Colon Carcinoma Metastatic in the Brain (tissue), 2 donors: ENCODE measurements around the genes GSK3B and RABL3.

- PRO-cap, 2 experiments, result no peak in any of the 2 experiments
Measured at GRCh38 chr3:116051113-116051575, 394.1 kb downstream of the LSAMP start.

DNA sequence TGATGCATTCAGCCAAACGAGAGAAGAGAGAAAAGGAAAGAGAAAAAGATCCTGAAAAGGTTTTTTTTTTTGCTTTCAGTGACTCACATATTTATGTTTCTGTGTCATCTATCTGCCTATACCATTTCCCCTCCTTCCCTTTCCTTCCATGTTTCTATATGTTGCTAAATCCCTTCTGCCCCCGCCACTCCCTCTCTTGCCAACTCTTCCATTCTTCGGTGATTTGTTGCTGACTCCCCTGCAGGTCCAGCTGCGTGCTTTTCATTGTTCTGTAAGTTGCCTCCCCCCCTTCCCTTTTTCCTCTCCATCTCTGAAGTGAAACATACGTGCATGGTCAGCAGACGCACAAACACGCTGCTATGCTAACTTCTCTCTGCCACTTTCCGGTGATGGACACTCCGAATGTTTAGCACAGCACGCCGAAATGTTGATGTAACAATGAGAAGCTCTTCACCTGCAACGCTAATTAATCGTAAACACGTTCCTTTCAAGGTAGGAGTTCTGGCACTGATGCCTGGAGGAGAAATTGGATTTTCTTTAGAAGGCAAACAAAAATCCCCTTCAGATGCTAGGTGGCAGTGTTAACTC lies 418.8 kb upstream of the LSAMP start:
- PRO-cap, 2 experiments, result no peak in any of the 2 experiments

DNA sequence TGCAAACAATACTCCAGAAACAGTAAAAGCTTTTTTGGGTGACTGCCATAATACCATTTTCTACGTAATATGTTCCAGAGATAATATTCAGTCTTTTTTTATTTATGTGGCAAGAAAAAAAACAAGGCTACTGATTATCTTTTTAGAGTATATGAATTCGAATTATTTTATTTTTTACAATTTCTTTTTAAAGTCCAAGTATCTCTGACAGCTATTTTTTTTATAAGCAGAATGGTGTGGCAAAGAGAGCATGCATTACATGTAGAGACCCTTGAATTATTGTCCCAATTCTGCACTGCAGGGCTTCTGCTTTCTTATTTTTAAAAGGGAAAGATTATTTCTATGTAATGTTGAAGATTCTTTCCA lies 468.9 kb upstream of the LSAMP start:
- PRO-cap, 2 experiments, result no peak in any of the 2 experiments

- PRO-cap, 2 experiments, result no peak in any of the 2 experiments
Measured at GRCh38 chr3:116952223-116952725, 507.0 kb upstream of the LSAMP start.

- PRO-cap, 2 experiments, result no peak in any of the 2 experiments
Measured at GRCh38 chr3:117276703-117277122, 831.4 kb upstream of the LSAMP start.

- PRO-cap, 2 experiments, result no peak in any of the 2 experiments
Measured at GRCh38 chr3:119279822-119280312, 14.3 kb upstream of the ARHGAP31 start.

DNA sequence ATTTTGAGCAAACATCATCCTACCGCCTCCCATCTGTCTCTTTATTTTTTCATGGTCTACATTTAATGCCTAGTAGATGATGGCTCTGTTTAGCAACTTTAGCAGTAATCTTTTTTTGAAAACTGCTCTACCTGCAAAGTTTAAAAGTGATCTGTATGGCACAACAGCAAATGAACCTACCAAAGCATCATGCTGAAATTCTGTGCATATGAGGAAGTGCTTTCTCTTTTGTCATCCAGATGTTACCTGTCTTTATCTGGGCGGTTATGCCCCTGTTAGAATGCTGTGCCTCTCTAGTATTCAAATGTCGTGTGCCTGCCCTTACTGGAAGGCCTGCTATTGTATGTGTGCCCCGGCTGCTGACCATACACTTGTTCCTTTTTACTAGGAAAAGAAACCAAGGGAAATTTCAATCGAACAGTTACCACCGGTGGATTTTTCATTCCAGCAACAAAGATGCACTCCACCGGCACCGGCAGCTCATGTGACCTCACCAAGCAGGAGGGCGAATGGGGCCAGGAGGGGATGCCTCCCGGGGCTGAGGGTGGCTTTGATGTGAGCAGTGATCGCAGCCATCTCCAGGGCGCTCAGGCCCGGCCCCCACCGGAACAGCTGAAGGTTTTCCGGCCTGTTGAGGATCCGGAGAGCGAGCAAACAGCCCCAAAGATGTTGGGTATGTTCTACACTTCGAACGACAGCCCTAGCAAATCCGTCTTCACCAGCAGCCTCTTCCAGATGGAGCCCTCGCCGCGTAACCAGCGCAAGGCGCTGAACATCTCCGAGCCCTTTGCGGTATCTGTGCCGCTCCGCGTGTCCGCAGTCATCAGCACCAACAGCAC lies 61.8 kb downstream of the TMEM39A start:
- PRO-cap, 2 experiments, result no peak in any of the 2 experiments

DNA sequence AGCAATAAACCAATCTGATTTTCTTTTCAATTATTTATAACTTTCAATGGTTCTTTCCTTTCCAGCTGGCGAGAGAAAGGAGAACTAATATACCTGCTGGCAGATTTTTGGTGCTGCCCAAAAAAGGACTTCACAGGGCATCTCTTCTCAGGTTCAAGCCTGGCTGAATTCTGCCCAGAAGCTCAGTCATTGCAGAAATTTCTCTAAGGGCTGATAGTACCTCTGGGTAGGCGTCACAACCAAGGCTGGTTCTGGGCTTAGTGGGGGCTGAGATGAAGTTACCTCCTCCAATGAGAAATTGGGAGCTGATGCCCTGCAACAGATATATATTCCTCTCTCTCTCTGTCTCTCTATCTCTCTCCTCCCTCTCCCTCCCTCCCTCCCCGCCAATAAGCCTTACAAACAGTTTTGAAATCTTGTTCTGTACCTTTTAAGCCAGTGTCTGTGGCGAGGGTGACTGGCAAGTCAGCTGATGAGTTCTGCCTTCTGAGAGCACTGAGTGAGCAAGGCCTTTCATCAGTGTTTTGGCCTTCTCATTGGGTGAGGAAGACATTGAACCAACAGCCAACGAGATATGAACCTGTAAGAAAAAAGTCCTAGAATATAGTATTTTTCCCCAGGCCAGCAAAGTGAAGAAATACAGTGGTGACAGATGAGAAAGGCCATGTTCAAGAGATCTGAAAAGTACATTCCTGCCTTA lies 45.6 kb downstream of the TMEM39A start:
- PRO-cap, 2 experiments, result no peak in any of the 2 experiments

GRCh38 chr3:119570002-119570696 lies 9.1 kb upstream of the ADPRH start:
- PRO-cap, 2 experiments, result no peak in any of the 2 experiments

DNA sequence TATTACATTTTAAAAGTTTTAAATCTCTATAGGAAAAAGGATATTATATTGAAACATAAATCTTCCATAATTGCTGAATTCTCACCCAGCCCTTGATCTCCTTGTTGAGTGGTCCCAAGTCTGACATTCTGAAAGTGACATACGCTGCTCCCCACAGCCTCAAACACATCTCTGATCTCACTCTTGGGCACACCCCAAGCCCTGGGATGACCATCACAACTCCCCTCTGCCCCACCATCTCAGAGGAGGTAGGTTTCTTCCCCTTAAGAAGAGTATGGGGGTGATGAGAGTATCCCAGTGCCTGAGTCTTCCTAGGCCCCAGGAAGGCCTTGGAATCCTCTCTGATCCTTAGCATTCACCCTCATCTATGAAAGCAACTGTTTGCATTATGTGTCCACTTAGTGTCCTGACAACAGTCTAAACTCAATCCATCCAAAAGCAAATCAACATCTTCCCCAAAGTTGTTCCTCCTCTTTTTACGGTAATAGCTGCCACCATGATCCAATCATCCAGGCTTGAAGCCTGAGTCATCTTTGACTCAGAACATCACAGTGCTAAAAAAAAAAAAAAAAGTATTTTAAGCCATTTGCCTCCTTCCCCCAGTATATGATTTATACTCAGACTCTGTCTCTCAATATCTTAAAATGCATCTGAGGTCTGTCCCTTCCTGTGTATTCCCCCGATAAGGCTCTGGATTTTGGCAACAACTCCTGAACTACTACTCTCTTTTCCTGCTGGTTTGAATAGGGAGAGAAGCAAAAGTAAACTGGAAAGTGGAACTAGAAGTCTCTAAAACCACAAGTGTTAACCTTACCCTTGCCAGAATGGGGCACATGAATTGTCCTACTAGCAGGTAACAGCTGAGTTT lies 22.6 kb downstream of the POPDC2 start:
- PRO-cap, 2 experiments, result no peak in any of the 2 experiments

GRCh38 chr3:119700407-119700922 lies 2.4 kb upstream of the CFAP91 start:
- PRO-cap, 2 experiments, result no peak in any of the 2 experiments

- PRO-cap, 2 experiments, result no peak in any of the 2 experiments
Measured at GRCh38 chr3:119809958-119810476, 28.1 kb downstream of the NR1I2 start.

GRCh38 chr3:119996282-119996973 lies 97.8 kb downstream of the GSK3B start:
- PRO-cap, 2 experiments, result no peak in any of the 2 experiments

DNA sequence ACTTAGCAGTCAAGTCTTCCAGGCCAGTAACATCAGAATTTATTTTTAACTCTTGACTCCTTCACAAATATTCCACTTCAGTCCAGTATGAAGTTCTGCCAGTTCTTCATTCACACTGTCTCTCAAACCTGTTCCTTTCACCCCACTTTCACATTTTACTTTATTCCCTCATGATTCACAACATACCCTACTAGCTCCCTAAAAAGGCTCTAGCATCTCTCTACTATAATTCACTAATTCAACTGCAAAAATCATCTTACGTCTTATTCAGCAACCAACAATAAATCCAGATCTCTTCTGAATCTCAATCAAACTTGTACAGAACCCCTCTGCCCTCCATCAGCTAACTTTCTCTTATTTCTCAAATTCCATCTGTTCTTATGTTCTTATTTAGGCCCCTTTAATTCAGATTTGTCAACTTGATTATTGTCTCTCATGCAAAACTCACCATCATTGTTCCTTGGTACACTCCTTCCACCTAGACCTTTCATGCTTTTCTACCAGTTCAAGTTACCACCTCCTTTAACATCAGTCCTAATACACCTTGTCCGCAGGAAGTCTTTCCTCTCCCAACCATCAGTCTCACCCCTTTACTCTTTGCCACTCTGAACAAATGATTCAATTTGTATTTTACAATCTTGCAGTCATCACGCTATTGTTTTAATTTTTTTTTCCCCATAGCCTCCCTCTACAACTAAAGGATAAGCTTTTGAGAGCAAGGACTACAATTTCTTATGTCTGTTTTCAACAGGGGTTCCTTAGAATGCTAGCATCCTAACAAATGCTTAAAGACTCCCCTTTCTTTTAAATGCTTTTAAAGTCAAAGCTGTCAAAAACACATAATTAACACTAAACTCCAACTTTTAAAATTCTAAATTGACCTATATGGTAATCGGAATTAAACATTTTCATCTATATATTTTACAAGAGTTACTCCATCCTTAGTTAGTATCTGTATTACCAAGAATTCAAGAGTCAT lies 3.5 kb downstream of the GSK3B start:
- PRO-cap, 2 experiments, result no peak in any of the 2 experiments

DNA sequence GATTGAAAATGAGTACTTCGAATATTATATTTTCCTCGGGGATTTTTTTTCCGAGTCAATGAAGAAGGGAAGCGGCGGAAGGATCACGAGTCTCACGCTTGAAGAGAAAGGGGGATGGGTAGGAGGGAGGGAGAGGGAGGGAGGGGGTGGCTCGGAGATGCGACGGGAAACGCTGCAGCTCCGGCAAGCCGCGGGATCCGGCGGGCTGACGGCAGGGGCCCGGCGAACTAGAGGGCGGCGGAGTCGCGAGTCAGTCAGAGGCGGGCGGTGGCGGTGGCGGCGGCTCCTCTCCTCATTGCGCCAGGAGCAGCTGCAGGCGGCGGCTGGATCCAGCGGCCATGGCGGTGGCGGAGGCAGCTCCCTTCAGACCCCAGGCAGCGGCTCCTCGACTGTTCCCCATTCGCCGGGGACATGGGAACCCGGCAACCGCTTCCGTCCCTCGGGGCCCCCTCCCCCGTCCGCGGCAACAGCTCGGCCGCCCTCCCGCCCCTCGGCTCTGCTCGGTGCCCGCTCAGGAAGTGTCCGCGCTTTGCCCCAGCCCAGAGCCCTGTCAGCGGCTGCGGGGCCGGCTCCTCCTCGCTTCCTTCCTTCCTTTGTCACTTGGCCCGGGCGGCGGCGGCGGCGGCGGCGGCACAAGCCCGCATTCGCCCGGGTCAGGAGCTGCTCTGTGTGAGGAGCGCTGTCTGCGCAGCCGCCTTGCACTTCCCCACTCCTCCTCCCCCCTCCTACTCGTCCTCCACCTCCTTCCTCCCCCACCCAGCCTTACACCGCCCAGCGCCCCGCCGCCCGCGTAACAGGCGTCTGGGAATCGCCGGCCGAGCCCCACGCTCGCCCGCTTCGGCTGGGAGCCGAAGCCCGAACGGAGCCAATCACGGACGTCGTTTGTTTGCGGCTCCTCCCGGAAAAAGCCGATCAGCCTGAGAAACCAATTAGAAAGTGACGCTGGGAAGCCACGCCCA lies at the start of gene GSK3B:
Gene GSK3B, minus strand, starts transcription at position 671 of the 959 bp plus-strand sequence.
- PRO-cap, 2 experiments, result peak in 2 of 2 experiments; most common plus-strand start position 257 of the sequence (in 2); most common minus-strand start position 590 of the sequence (in 2)

- PRO-cap, 2 experiments, result no peak in any of the 2 experiments
Measured at GRCh38 chr3:120348029-120348419, 1.1 kb downstream of the LRRC58 start.

- PRO-cap, 2 experiments, result no peak in any of the 2 experiments
Measured at GRCh38 chr3:120602094-120603258, 6.3 kb downstream of the NDUFB4 start.

DNA sequence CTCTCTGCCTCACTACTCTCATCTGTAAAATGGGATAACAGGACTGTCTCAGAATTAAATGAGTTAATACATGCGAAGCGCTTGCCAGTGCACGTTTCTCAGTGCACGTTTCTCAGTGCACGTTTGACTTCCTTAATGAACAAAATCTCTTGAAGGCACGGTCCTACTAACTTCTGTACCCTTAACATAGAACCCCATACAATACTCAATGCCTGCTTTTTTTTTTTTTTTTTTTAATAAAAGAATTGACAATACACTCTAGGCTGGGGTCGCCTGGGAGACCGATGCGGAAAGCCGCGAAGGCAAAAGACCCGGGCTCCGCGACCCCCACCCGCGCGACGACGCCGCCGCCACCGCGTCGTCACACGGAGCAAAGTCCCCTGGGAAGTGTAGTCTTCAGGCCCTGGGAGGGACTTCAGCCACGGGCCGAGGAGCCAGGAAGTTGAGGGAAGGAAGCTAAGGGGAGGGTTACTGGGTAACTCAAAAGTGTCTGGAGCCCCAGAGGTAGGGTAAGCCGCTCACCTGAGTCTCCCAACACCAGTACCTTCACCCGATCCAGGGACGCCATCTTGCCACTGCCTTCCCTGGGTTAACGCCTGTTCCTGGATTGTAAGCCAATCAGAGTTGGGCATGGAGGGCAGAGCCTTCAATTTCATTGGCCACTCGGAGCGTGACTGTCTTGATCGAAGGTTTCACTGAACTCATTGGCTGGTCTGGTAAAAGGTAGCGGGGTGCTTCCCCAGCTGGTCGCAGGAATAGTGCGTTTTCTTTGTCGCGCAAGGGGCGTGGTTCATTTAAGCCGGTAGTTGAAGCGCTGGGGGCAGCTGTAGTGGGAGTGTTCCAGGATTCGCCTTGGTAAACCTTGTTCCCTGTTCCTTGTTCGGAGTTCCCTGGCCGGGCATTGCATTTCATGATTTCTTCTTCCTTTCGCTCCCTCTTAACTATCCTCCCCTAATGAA lies at the start of gene RABL3:
Gene RABL3, minus strand, starts transcription at position 577 of the 959 bp plus-strand sequence.
- PRO-cap, 2 experiments, result peak in 2 of 2 experiments; most common plus-strand start position 805 of the sequence (in 2); most common minus-strand start position 559 of the sequence (in 2)

DNA sequence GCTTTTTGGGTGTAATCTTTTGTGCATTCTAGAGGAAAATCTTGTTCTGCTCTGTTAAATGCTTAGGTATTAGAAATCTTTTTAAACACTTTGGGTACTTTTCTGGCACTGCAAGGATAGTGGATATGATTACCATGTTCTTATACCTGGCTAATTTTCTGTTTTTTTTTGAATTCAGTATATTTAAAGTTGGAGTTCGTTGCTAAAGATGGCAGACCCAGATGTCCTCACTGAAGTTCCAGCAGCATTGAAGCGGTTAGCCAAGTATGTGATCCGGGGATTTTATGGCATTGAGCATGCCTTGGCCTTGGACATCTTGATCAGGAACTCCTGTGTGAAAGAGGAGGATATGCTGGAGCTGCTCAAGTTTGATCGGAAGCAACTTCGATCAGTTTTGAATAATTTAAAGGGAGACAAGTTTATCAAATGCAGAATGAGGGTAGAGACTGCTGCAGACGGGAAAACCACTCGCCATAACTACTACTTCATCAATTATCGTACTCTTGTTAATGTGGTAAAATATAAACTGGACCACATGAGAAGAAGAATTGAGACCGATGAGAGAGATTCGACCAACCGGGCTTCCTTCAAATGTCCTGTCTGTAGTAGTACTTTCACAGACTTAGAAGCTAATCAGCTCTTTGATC lies 7.9 kb downstream of the GTF2E1 start:
- PRO-cap, 2 experiments, result no peak in any of the 2 experiments

- PRO-cap, 2 experiments, result no peak in any of the 2 experiments
Measured at GRCh38 chr3:120840200-120840465, 67.9 kb upstream of the STXBP5L start.